Pericardium fibroblast (primary cell): ENCODE data around the gene RBM43.

- RAMPAGE, long total RNA, result no peak
Measured at GRCh38 chr2:144496609-144497859, 22.9 kb downstream of the ZEB2 start.

GRCh38 chr2:144498104-144498726 is 21.7 kb downstream of the ZEB2 start:
- RAMPAGE, long total RNA, result no peak

GRCh38 chr2:144510223-144511286 is 9.4 kb downstream of the ZEB2 start:
- RAMPAGE, long total RNA, result no peak

DNA sequence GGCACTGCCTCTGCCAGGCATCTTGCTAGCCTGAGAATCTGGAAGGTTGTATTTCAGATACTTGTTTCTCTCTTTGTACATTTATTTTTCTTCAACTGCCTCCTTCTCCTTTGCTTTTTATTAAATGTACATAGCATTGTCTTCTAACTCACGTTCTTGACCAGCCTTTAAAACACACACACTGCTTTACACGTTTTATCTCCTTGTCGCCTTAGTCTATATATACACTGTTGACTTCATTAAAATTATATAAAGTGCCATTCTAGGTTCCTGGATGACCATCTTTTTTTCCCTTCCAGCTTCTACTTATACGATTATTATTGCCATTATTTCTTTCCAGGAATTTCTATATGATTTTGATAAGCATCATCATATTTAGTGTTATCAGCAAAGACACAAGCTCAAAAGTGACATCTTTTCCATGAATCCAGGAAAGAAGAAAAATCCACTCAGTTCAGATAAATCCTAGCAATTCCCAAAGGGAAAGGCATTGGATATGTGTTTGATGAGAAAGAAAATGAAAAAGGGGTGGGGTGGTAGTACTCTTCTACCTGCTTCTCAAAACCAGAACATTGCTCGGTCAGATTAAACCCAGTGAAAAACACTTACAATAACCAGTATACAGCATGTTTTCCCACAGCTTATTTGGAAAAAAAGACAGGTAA is 5.7 kb downstream of the ZEB2 start:
- RAMPAGE, long total RNA, result no peak

DNA sequence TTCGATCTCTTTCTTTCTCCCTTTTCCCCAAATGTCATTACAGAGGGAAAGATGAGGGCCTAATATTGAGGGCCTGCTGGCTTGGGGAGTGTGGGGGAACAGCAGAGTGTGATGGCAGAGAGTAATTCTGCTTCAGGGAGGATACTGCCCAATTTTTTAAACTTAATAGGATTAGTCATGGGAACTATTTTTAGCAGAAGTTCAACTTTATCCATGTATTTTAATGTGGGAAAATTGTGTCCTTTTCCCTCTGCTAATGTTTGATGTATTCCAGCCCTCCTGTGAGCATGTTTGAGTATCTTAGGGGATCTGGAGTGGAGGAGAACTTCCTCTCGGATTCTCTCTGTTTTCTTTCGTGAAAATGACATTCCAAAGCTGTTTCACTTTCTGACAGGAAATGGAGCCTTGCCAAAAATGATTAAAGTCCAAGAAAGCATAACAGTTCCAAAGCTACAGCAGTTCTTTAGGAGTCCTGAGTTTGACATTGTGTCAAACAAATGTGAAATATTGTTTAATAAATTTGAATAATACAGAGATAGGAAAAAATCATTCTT is 418.4 kb upstream of the ZEB2 start:
- RAMPAGE, long total RNA, result no peak

DNA sequence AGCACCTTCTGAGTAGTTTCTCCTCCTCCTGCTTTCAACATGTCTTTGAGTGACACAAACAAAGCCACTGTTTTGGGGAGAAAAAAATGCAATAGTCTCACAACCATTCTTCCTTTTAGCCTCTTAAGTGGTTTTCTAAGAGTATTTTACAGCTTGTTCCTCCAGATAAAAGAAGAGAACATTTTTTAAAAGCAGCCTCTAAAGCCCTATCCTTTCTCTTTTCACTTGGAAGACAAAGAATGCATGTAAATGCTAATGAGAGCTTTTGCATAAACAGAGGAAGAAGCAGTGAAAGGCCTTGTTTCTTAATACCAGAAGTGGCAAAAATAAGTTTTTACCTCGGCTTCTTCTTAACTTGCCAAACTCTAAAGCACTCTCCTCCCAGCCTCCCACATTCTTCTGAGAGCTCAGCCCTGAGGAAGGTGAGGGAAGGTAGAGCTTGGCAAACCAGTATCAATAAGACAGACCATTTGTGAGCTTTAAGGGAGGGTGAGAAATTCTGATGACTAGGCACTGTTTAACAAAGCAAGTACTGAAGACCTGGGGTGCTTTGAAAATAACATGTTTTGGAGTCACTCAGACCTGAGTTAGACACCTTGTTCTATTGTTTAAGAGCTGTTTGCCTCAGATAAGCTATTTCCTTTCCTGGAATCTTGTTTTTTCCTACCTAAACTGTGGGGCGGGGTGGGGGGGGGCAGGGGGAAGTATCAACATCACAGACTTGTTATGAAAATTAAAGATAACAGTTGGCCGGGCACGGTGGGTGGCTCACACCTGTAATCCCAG is 1304.2 kb upstream of the ACVR2A start:
- RAMPAGE, long total RNA, result no peak

DNA sequence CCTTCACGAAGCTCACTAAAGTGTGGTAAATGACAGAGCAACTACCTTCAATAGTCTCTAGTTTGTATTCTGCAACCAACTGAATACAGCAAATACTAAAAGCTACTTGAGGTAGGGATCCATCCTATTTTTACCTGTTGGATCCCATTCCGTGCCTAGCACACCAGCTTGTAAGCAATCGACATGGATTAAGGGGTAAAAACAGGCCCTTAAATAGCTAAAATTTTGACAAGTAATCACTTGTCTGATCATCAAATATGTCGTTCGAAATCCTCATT is 1.5 kb upstream of the ACVR2A start:
- RAMPAGE, long total RNA, result no peak

DNA sequence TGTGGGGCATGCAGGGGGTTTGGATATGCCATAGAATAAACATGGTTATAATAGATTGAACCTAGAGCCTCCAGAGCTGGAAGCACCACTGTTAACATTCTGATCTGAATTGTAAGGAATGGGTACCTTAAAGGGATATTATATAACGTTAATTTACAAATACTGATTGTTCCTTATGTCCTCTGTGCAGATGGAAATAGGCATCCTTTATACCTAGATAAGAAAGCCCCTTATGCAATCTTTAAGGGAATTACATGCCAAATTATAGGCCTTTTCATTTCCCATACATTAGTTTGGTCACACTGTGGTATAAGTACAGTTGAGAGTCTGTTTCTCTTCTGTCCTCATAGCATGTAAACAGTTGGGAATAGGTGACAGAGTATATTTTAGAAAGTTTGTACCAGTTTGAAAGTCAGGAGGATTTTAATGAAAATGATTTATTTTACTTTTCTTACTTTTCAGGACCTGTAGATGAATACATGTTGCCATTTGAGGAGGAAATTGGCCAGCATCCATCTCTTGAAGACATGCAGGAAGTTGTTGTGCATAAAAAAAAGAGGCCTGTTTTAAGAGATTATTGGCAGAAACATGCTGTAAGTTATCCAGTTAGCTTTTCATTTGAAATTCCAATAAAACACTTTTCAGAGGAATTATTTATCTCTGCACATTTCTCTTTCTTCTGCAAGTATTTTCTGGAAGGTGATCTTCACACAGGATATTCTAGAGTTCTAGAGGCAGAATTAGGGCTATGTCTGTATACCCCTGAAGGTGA is 80.9 kb downstream of the ACVR2A start:
- RAMPAGE, long total RNA, result no peak

DNA sequence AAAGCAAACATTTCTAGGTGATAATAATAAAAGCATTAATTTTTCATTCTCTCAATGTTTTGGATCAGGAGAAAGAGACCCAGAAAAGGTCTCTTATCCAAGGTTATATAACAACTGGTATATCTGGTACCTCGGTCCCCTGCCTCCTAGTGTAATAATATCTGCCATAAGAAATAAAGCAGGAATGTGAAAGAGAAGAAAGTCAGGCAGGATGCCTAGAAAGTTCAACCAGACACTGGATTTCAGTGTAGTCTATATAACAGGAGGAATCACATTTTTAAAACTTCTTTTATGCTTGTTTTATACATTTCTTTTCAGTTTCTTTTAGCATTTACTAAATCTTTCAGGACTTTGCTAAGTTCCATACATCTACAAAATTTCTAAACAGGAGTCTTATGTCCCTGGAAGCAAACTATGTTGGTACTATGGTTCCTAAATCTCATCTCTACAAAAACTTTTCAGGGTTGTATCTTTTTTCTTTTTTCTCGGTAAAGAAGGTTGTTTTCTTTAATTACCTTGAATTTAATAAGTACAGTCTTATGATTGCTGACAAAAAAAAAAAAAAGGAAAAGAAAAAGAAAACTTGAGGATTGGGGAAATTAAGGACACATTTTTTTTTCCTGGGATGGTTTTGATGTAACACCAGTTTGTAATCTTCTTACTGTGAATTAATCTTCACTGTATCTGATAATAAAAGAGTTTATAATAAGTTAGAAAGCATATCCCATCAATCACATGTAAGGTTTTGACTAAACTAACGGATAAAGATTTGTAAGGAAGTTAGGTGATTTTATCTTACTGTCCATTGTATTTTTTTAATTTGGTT is 17.3 kb downstream of the MBD5 start:
- RAMPAGE, long total RNA, result no peak

DNA sequence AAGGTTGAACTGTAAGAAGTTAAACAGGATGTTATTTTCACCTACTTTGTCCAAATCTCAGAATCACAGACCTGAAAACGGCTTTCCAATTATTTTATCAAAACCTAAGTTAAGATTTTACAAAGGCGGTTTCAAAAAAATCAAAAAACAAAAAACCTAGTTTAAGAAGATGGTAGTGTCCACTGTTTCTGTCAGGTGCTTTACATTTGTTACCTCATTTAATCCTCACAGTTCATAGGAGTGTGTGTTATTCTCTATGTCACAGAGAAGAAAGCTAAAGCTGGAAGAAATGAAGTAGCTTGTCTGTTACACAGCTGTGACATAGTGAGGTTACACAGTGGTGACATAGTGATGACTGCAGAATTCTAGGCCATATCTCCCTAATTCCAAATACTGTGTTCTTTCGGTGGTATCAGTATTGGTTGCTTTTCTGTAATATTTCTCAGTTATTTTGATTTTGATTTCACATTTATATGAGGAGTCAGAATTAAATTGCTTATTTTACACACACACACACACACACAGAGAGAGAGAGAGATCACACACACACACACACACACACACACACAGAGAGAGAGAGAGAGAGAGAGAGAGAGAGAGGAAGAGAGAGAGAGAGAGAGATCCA is 81.4 kb downstream of the MBD5 start:
- RAMPAGE, long total RNA, result no peak

- RAMPAGE, long total RNA, result no peak
Measured at GRCh38 chr2:148680264-148680927, 35.8 kb downstream of the EPC2 start.

DNA sequence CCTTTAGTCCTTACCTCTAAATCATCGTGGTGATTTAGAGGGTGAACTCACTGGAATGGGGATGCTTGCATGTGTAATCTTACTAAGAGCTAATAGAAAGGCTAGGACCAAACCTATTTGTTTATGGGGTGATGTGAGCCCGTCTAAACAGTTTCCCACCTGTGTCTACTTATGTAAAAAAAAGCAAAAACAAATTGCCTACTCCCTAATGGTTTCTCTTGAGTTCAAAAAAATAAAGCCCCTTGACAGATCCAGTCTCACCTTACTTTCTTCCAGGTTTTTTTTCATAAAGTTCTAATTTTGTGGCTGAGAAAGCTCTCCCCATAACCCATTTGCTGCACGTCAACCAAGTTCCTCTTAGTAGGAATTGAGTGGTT is 6.7 kb downstream of the KIF5C start:
- RAMPAGE, long total RNA, result no peak

GRCh38 chr2:150001789-150002085 is 414.2 kb upstream of the MMADHC start:
- RAMPAGE, long total RNA, result no peak

DNA sequence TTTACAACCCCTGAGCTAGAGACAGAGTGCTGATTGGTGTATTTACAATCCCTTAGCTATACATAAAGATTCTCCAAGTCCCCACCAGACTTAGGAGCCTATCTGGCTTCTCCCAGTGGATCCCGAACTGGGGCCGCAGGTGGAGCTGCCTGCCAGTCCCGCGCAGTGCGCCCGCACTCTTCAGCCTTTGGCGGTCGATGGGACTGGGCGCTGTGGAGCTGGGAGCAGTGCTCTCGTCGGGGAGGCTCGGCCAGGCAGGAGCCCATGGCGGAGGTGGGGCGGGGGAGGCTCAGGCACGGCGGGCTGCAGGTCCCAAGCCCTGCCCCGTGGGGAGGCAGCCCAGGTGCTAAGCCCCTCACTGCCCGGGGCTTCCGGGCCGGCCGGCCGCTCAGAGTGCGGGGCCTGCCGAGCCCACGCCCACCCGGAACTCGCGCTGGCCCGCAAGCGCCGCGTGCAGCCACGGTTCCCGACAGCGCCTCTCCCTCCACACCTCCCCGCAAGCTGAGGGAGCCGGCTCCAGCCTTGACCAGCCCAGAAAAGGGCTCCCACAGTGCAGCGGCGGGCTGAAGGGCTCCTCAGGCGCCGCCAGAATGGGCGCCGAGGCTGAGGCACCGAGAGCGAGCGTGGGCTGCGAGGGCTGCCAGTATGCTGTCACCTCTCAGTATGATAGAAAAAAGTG is 316.4 kb downstream of the RND3 start:
- RAMPAGE, long total RNA, result no peak

GRCh38 chr2:150478917-150479543 is 8.4 kb downstream of the RND3 start:
- RAMPAGE, long total RNA, result no peak

- RAMPAGE, long total RNA, result no peak
Measured at GRCh38 chr2:150619856-150620341, 132.4 kb upstream of the RND3 start.

GRCh38 chr2:151261184-151262207 is at the start of gene RBM43:
RBM43 (minus strand) TSS chr2:151261863.
- RAMPAGE, long total RNA, result start-site peak on the minus strand at chr2:151261767-151261865, 69 and 19 reads in 2 replicates

- RAMPAGE, long total RNA, result no peak
Measured at GRCh38 chr2:151288756-151288980, 800 bp downstream of the NMI start.

DNA sequence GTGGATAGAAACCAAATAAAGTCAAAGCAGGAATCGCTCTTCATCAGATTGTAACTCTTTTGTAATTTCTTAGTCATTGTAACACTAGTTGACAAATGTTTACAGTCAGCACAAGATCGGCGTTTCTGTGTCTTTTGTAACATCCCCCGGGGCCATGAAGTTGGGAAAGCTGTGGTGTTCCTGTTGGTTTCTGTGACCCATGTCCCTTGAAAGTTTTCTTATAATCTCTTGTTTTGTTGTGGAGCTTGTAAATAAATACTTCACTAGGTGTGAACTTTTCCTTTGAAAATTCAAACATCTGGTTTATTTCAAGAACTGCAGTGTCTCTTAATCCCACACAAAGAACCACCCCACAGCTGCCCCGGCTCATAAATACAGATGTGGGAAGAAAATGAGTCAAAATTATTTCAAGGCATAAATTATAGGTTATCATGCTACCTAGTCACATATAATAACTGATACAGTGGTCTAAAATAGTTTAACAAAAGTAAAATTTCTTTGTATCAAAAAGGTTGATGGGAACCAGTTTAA is 665 bp upstream of the NMI start:
- RAMPAGE, long total RNA, result no peak

DNA sequence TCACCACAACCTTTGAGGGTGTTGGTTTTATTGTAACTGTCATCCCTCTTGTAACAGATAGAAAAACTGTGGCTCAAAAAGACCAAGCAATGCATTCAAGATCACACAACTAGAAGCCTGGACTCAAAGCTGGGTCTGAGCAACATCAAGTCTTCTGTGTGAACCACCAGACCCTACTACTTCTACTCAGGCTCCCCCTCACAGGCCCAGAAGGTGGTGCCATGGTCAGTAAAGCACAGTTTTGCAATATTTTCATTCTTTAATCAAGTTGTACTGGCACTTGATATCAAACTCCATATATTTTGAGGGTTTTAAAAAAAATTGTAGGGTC is 105.2 kb upstream of the ARL5A start:
- RAMPAGE, long total RNA, result no peak